ENCODE measurements around a stretch of chr12.

DNA sequence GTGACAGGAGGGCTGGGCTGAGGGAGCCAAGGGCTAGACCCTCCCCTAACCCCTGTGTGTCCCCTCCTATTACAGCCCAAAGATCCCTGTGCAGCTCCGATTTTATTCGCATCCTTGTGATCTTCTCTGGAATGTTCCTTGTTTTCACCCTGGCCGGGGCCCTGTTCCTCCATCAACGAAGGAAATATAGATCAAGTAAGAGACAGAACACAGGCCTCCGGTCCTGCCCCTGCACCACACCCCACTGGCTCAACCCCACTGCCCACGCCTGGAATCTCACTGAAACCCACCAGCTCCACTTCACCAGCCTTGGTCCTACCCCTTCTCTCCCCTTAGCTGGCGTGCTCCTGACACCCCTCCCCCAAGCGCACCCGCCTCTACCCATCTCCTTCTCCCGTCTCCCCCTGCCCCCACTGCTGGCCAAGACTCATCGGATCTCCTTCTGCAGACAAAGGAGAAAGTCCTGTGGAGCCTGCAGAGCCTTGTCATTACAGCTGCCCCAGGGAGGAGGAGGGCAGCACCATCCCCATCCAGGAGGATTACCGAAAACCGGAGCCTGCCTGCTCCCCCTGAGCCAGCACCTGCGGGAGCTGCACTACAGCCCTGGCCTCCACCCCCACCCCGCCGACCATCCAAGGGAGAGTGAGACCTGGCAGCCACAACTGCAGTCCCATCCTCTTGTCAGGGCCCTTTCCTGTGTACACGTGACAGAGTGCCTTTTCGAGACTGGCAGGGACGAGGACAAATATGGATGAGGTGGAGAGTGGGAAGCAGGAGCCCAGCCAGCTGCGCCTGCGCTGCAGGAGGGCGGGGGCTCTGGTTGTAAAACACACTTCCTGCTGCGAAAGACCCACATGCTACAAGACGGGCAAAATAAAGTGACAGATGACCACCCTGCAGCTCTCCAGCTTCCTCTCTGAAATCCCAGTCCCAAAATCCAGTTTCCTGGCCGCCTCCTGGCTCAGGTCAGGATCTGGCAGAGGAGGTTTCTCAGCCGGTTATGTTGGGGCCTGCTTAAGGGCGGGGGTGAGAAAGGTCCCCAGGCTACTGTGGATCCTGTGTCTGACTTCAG is 686 bp upstream of the TAPBPL start:
- RRBS, result no CpG with 5 or more reads among the region's 27 CpGs

DNA sequence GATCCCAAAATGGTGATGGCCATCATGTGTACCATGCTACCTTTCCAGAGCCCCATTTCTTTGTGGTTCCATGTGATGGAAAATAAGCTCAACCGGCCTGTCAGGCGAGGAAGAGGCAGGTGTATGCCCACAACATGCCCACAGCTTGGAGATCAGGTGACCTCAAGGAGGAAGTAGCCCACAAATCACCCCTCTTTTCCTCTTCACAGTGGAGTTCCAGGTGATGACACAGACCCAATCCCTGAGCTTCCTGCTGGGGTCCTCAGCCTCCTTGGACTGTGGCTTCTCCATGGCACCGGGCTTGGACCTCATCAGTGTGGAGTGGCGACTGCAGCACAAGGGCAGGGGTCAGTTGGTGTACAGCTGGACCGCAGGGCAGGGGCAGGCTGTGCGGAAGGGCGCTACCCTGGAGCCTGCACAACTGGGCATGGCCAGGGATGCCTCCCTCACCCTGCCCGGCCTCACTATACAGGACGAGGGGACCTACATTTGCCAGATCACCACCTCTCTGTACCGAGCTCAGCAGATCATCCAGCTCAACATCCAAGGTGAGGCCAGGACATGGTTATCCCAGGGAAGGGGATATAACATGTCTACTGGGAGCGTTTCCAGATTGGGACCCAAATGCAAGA is 5.5 kb downstream of the TAPBPL start:
- RRBS, result no CpG with 5 or more reads among the region's 11 CpGs

DNA sequence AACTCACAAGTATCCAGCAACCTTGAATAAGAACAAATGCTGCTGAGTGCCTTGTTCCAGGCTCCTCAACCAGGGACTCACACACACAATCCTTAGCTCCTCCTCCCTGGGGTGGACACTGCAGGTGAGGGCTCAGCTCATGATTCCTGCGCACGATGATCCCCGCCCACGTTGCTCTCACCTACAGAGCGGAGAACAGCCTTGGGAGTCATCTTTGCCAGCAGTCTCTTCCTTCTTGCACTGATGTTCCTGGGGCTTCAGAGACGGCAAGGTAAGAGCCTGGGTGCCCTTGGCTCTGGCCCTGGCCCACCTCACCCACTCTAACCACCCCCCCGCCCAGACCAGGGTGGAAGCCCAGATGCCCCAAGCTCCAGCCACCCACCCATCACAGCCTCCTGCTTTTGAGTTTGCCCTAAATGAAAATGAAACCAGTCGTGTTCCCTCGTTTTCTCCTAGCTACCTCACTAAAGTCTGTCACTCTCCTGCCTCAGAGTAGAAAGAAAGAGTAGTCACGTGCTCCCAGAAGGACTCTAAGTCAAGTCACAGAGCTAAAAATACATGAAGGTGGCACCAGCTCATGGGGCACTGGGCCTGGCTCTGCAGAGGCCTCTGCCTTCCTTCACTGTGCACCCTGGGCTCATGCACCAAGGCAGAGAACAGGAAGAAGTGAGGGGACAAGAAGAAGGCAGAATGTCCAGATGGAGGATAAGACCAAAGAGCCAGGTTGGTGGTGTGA is 9.0 kb downstream of the TAPBPL start:
- RRBS, result no CpG with 5 or more reads among the region's 10 CpGs

DNA sequence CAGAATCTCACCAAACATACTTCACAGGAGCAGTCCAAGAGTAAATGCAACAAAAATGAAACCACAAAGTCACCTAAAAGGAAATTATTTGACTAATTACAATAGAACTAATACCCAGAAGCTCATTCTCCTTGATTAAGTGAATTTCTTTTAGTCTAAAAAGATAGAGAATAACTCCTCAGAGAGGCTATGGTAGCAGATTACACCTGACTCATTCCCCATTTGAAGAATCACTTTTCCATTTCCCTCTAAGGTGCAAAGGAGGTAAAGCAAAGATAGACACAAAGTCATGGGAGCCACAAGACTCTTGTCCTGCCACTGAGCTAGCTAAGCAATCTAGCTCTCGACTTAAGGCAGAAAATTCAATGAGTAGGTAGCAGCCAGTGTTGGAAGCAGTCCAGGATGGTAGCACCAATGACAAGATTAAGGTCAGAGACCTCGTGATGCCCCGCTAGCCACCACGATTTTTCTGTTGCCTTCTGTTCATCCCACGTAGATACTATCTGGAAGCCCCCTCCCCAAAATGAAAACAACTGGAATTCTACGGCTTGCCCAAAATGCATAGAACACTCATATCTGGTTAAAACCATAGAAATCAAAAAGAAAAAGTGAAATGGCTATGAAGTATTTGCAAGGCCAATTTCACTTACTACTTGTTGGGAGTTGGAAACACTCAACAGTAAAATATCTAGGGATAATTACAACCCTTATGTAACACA is 1.4 kb downstream of the VAMP1 start:
- RRBS, result no CpG with 5 or more reads among the region's 6 CpGs

DNA sequence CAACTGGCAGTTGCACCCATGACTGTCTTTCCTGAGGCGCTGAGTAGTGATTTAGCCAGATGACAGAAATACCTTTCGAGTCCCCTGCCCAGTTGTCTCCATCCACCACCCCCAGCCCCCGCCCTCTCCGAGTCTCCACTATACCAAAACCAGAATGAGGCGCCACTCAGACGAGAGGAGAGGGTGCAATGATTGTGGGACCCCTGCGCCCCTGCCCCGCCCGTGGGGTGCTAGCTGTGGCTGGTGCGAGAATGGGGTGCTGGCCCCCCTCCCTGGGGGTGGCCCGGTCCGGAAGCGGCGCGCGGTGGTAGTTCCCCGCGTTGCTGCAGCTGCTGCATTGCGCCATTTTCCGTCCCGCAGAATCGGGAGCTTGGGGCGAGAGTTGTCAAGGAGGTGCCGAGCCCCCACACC is 366 bp downstream of the VAMP1 start:
- RRBS, result no CpG with 5 or more reads among the region's 24 CpGs

DNA sequence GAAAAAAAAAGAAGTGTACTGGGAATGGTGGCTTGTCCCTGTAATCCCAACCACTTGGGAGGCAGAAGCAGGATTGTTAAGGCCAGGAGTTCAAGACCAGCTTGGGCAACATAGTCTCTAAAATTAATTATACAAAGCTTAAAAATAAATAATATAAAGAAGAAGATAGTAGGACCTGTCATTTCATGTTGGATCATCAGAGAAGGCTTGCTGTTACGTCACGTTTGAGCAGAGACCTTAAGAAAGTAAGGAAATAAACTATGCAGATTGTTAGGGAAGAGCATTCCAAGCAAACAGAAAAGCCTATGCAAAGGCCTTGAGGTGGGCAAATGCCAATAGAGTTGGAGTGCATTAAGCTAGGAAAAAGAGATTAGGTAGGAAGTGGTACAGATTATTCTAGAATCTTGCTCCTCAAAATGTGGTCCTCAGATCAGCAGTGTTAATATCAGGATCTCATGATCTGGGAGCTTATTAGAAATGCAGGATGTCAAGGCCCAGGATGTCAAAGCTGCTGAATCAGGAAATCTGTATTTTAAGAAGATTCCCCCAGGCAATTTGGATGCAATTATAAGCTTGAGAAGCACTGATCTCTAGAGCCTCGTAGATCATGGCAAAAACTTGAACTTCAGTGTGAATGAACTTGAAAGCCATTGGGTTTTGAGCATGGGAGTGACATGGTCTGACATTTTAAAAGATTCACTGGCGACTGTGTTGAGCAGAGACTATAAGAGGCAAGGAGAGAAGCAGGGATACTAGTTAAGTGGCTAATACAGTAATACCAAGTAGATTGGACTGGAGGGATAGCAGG is 6.4 kb downstream of the NCAPD2 start:
- RRBS, result no CpG with 5 or more reads among the region's 4 CpGs

GRCh38 chr12:6507301-6508362 is 13.7 kb downstream of the NCAPD2 start:
- RRBS, result no CpG with 5 or more reads among the region's 20 CpGs

DNA sequence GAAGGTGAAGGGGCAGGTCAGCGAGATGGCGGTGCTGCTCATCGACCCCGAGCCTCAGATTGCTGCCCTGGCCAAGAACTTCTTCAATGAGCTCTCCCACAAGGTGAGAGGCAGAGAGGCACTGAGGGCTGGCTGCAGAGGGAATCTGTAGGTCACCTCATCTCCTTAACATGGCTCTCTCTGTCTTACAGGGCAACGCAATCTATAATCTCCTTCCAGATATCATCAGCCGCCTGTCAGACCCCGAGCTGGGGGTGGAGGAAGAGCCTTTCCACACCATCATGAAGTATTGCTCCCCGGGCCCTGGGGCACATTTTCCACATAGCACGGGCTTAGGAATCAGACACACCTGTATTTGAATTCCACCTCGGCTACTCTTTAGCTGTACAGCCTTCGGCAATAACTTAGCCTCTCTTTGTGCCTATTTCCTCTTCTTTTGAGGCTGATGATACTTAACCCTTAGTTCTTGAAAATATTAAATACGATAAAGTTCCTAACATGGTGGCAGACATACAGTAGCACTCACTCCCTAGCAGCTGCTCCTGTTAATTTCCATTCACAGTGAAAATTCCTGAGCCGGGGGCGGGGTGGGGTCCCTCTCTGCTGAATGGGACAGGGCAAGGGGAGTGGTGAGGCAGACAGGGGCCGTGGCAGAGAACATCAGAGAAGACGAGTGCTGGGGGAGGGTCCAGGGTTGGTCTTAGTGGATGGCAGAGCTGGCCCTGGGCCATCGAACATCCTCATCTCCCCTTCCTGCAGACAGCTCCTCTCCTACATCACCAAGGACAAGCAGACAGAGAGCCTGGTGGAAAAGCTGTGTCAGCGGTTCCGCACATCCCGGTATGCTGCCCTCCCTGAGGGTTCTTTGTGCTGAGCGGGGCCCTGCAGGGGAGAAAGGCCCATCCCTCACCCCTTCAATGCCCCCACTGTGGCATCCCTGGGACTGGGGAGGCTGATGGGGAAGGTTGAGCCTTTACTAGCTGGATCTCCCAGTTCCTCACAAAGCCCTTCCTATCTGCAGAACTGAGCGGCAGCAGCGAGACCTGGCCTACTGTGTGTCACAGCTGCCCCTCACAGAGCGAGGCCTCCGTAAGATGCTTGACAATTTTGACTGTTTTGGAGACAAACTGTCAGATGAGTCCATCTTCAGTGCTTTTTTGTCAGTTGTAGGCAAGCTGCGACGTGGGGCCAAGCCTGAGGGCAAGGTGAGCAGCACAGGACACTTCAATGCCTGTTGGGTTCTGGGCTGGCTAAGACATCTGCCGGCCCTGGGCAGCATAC is 5.1 kb upstream of the GAPDH start:
- RRBS, result no CpG with 5 or more reads among the region's 28 CpGs

DNA sequence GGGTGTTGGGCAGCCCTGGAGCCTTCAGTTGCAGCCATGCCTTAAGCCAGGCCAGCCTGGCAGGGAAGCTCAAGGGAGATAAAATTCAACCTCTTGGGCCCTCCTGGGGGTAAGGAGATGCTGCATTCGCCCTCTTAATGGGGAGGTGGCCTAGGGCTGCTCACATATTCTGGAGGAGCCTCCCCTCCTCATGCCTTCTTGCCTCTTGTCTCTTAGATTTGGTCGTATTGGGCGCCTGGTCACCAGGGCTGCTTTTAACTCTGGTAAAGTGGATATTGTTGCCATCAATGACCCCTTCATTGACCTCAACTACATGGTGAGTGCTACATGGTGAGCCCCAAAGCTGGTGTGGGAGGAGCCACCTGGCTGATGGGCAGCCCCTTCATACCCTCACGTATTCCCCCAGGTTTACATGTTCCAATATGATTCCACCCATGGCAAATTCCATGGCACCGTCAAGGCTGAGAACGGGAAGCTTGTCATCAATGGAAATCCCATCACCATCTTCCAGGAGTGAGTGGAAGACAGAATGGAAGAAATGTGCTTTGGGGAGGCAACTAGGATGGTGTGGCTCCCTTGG is 2.1 kb downstream of the GAPDH start:
- RRBS, result no CpG with 5 or more reads among the region's 6 CpGs

DNA sequence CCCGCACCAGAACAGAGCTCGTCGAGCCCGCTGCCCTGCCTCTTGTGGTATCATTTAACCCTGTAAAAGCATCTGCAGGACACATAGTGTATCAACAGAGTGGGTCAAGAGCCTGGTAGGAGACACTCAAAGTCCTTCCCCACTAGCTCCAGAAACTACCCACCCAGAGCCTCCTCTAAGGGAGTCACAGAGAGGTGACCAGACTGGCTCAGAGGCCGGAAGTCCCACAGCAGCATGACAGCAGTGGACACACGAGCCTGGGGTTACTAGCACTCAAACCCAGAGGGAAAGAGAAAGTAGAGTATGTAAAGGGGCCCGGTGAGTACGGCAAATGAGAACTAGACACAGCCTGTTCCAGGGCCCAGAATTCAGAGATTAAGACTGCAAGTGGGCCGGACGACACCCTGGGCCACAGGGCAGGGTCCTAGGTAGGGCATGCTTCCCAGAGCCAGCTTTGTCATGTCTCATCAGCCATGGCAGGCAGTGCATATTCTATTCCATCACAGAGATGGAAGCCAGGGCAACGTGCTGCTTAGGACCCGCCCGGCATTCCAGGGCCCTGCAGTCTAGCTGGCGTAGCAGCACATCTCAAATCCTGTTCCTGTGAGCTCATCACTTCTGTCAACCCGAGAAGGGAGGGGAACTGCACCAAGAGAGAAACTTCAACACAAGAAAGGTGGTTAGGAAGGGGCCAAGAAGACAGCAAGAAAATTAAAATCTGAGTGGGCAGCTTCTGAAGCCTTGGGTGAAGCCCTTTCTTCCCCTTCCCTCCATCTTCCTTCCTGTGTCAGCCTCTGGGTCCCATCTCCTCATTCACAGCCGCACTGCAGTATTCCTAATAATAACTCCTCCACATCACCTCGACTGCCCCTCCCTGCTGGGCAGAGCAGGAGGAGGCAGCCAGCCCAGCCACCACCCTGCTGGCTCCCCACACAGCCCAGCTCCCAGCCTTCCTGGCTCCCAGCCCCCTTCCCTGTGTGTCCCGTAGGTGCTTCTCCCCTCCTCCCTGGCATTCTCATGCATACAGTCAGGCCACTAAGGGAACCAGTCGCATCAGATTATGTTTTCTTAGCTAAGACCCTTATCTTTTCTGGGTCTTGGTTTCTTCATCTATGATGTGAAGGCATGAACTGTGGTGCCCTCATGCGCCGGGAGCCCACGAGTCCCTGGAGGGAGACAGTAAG is 4.0 kb downstream of the IFFO1 start:
- RRBS, result 62% methylated on average over 3 of the region's 22 CpGs

- RRBS, result no CpG with 5 or more reads among the region's 3 CpGs
Measured at GRCh38 chr12:6611980-6612105, 4.7 kb upstream of the CHD4 start.

- RRBS, result 14% methylated on average over 1 of the region's 20 CpGs
Measured at GRCh38 chr12:6612581-6613445, 5.6 kb upstream of the CHD4 start.

DNA sequence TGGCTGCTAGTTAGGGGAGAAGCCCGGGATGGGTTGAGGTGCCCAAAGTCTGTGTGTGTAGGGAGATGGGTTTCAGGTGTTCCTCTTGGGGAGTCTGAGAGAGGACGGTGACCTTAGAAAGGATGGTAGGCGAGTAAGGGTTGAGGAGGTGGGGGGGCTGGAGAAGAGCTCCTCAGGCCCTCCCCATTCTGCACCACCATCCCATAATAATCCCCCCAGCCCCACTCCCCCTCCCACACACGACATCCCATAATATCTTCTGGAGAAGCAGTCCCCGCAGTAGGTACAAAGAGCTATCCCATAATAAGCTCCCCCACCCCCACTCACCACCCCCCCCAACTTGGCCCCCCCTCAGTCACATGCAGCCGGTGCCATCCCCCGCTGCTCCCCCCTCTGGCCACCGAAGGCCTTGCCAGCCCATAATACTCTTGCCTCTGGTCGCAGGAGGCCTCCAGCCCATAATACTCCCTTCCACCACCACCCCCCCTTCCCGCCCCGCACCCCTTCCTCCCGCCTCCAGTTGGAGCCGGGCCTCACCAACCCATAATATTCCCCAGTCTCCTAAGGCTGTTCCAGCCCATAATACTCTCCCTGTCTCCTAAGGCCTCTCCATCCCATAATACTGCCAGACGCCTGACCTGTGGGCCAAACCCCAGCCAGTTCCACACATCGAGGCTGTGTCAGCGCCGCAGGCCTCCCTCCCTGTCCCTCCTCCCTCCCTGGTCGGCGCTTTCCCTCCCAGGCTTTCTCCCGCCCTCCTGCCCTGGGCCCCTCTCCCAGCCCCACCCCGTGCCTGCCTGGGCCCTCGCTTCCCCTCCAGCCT is 6.5 kb upstream of the CHD4 start:
- RRBS, result no CpG with 5 or more reads among the region's 22 CpGs

- RRBS, result no CpG with 5 or more reads among the region's 11 CpGs
Measured at GRCh38 chr12:6703472-6704028, 2.9 kb upstream of the PIANP start.

DNA sequence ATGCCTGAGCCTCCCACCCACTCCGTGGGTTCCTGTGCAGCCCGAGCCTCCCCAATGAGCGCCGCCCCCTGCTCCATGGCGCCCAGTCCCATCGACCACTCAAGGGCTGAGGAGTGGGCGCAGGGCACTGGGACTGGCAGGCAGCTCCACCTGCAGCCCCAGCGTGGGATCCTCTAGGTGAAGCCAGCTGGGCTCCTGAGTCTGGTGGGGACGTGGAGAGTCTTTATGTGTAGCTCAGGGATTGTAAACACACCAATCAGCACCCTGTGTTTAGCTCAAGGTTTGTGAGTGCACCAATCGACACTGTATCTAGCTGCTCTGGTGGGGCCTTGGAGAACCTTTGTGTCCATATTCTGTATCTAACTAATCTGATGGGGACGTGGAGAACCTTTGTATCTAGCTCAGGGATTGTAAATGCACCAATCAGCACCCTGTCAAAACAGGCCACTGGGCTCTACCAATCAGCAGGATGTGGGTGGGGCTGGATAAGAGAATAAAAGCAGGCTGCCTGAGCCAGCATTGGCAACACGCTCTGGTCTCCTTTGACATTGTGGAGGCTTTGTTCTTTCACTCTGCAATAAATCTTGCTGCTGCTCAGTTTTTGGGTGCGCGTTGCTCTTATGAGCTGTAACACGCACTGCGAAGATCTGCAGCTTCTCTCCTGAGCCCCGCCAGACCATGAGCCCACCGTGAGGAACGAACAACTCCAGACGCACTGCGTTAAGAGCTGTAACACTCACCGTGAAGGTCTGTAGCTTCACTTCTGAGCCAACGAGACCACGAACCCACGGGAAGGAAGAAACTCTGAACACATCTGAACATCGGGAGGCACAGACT is 8.2 kb upstream of the PIANP start:
- RRBS, result no CpG with 5 or more reads among the region's 26 CpGs

- RRBS, result no CpG with 5 or more reads among the region's 13 CpGs
Measured at GRCh38 chr12:6843314-6843930, 2.7 kb downstream of the GNB3 start.

- RRBS, result no CpG with 5 or more reads among the region's 16 CpGs
Measured at GRCh38 chr12:6868466-6869513, 1.5 kb downstream of the TPI1 start.

- RRBS, result no CpG with 5 or more reads among the region's 13 CpGs
Measured at GRCh38 chr12:6869514-6870195, 2.3 kb downstream of the TPI1 start.

- RRBS, result no CpG with 5 or more reads among the region's 22 CpGs
Measured at GRCh38 chr12:6915024-6915654, 759 bp downstream of the ENO2 start.

DNA sequence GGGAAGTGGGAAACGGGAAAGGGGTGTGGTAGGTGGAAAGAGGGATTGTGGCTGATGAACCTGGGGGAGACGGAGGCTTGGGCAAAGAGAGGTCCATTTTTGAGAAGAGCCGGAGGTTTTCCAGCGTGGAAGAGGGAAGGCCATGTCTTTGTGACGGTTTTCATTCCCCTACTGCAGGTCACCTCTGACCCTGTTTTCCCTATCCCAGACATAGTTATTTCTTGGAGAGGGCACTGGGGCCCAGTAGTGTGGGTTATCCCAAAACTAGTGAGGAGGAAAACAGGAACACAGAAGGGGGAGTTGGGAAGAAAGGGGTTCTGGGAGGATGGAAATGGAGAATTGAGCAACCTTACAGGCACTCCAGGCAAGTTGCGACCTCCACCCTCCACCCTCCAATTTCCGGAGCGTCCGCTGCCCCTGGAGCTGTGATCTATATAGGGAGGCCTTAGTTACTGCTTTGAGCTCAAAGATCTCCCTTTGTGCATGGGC is 1.2 kb downstream of the ATN1 start:
- RRBS, result no CpG with 5 or more reads among the region's 9 CpGs